Foreskin fibroblast (primary cell): ENCODE results near the genes GRIN2B, H2AJ, C12orf60, LMO3 and RERGL.

DNA sequence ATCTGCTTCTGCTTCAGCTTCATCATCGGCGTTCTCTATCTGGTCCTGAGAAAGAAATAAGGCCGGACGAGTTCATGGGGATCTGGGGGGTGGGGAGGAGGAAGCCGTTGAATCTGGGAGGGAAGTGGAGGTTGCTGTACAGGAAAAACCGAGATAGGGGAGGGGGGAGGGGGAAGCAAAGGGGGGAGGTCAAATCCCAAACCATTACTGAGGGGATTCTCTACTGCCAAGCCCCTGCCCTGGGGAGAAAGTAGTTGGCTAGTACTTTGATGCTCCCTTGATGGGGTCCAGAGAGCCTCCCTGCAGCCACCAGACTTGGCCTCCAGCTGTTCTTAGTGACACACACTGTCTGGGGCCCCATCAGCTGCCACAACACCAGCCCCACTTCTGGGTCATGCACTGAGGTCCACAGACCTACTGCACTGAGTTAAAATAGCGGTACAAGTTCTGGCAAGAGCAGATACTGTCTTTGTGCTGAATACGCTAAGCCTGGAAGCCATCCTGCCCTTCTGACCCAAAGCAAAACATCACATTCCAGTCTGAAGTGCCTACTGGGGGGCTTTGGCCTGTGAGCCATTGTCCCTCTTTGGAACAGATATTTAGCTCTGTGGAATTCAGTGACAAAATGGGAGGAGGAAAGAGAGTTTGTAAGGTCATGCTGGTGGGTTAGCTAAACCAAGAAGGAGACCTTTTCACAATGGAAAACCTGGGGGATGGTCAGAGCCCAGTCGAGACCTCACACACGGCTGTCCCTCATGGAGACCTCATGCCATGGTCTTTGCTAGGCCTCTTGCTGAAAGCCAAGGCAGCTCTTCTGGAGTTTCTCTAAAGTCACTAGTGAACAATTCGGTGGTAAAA lies 18.3 kb downstream of the EMP1 start:
- RRBS, result no CpG with 5 or more reads among the region's 11 CpGs

- RRBS, result 4% methylated on average over 17 of the region's 58 CpGs
These were observed at the start of gene GRIN2B for GRCh38 chr12:13981108-13982221. Gene GRIN2B, minus strand, starts transcription at chr12:13981602.

DNA sequence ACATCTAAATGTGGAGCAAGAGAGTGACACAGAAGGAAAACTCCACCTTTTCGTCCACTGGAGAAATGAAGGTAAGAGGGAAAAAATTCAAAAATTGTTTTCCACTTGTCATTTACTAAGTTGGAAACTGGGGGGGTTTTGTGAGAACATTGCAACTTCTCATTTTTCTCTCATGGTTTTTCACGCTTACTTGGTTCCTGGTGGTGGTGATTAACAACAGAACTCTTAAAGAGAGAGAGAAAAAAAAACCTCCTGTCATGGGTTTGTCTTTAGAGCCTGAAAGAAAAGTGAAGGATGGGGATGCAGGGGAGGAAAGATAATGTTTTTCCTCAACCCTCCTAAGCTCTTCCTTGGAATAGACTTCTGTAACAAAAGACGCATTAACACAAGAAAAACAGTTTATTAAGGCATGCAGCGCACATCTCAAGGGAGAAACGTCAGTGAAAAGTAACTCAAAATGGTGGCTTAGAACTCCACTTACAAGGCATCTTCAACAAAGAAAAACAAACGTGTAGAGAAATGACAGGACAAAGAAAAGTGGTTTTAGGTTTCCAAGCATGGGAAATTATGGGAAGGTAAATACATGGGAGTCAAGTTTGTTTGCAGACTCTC lies 81.9 kb upstream of the ATF7IP start:
- RRBS, result no CpG with 5 or more reads among the region's 6 CpGs

GRCh38 chr12:14403560-14404139 lies 38.2 kb downstream of the ATF7IP start:
- RRBS, result no CpG with 5 or more reads among the region's 1 CpG

DNA sequence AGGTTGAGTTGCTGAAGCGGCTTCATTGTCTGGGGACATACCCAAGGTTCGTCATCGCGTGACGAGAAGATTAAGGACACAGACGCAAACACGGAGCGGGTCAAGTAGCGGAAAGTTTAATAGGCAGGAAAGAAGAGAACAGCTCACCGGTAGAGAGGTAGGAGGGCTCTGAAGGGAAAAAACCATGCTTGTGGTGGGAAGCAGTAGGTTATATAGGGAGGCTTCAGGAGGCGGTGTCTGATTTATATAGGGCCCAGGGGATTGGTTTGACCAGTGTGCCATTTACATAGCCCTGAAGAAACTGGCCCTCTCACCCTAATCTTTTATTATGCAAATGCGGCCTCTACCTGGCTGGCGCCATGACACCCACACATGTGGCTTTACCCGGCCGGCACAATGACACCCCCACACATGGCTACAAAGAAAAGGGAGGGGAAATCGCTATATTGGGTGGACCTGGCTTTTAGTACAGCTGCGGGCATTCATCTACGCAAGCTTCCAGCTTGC lies 30.5 kb downstream of the GUCY2C start:
- RRBS, result no CpG with 5 or more reads among the region's 18 CpGs

GRCh38 chr12:14774099-14775074 lies at the start of gene H2AJ:
Gene H2AJ, plus strand, starts transcription at chr12:14774405.
- RRBS, result 2% methylated on average over 21 of the region's 80 CpGs

GRCh38 chr12:14803577-14803834 lies at the start of gene C12orf60:
Gene C12orf60, plus strand, starts transcription at chr12:14803670.
- RRBS, result no CpG with 5 or more reads among the region's 12 CpGs

DNA sequence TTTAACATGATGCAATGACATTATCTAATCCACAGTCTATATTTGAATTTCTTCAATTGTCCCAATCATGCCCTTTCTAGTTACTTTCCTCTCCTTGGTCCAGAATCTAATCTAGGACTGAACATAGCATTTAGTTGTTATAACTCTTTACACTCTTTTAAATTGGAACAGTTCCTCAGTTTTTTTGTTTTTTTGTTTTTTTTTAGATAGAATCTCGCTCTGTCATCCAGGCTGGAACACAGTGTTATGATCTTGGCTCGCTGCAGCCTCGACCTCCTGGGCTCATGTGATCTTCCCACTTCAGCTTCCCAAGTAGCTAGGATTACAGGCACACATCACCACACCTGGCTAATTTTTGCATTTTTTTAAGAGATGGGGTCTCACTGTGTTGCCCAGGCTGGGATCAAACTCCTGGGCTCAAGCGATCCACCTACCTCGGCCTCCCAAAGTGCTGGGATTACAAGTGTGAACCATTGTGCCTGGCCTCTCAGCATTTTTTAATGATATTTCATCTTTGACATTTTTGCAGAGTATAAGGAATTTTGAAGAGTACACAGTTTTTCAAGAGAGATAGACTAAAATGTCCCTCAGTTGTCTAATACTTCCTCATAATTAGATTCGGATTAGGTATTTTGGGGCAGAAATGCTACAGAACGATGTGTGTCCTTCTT lies 63.0 kb downstream of the RERG start:
- RRBS, result no CpG with 5 or more reads among the region's 7 CpGs

DNA sequence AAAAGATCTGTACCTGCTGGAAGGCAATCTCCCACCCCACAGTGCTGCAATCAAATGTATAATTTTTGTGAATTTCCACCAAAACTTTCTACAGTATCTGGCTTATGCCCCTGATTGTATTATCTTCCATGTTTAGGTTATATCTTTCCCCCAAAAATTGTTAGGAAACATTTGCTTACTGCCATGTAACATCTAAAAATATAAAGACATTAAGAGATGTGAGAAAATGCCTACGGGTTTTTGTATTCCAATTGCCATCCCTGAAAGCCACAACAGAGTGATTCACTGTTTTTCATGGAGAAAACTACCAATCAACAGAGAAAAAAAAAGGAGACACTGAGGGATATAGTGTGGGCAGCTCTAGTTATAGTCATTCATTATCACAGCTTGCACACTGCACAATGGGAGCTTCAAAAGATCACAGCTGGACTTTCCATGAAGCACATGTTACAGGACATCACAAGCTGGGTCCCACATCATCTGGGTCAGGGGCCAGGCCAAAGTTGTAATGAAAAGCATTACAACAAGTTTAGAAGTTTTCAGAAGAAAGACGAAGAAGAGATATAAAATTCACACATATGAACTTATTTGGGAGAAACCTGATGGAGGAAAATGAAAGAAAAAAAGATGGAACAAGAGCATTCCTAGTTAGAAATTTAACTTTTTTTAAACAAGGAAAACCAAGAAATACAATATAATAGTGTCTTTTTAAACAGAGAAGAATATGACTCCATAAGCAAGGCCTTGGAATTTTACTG lies 41.6 kb downstream of the RERG start:
- RRBS, result no CpG with 5 or more reads among the region's 2 CpGs

DNA sequence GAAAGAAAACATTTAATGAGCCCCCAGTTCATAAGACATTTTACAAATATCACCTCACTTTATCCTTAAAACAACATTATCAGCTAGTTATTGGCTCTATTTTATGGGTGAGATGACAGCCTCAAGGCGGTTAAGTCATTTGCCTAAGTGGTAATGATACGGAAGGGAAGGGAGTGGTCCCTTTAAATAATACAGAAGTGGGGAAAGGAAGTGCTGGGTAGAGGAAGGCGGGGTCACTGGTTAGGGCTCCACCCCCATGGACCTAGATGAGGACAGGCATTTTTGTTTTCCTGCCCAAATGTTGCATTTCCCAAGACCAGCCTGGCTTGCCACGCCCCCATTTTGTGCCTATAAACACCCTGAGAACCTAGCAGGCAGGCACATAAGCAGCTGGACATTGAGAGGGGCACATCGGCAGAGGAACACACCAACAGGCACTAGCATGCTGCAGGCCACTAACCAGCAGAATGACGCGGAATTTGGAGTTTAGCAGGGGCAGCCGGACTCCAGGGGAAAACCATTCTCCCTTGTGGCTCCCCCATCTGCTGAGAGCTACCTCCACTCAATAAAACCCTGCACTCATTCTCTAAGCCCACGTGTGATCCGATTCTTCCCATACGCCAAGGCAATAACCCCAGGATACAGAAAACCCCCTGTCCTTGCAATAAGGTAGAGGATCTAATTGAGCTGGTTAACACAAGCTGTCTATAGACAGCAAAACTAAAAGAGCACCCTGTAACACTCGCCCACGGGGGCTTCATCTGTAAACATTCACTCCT lies 100.8 kb downstream of the EPS8 start:
- RRBS, result no CpG with 5 or more reads among the region's 13 CpGs

- RRBS, result no CpG with 5 or more reads among the region's 8 CpGs
These were observed 76.2 kb downstream of the EPS8 start for GRCh38 chr12:15712816-15713549.

DNA sequence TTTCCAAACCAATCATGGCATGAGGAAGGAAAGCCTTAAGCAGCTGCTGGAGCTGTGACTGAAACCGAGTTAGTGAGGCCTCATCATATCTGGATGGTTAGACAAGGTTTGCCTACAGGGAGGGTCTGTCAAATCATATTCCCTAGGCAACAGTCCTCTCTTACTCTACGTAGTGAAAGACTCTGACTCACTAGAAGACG lies 29.9 kb upstream of the STRAP start:
- RRBS, result no CpG with 5 or more reads among the region's 3 CpGs

- RRBS, result no CpG with 5 or more reads among the region's 2 CpGs
These were observed 101.5 kb downstream of the SLC15A5 start for GRCh38 chr12:16175985-16176380.

DNA sequence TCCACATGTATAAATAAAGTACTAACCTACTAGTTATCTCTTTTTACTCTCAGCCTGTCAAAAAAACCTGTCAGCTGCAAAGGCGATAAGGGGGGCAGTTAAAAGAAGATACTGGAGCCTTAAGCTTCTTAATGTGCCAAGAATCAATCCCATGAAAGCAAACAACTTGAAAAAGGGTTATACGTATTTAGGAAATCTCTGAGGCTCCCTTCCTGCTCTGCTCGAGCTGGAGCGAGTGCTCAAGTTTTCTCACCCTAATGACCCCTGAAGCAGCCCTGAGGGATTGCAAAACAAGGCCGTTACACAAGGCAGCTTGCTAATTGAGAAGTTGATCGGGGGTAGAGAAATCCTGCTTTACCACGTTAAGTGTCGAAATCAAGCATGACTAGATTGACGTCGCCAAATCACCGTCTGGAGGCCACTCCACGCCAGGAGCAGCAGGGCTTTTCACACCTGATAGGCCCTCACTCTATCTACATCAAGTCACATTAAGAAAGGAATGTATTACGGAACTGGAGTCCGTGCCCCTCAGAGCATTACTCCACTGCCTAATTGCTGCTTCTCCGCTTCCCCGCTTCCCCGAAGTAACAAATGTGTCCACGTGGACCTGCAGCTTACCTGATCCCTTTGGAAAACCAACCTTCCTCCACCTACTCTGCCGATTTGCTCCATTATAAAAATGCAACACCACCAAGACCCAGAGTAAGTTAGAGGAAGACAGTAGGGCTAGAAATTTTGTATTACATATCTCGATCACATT lies 32.3 kb downstream of the LMO3 start:
- RRBS, result no CpG with 5 or more reads among the region's 20 CpGs

- RRBS, result 3% methylated on average over 2 of the region's 26 CpGs
These were observed at the start of gene LMO3 for GRCh38 chr12:16605611-16606209. Gene LMO3, minus strand, starts transcription at chr12:16606162.

DNA sequence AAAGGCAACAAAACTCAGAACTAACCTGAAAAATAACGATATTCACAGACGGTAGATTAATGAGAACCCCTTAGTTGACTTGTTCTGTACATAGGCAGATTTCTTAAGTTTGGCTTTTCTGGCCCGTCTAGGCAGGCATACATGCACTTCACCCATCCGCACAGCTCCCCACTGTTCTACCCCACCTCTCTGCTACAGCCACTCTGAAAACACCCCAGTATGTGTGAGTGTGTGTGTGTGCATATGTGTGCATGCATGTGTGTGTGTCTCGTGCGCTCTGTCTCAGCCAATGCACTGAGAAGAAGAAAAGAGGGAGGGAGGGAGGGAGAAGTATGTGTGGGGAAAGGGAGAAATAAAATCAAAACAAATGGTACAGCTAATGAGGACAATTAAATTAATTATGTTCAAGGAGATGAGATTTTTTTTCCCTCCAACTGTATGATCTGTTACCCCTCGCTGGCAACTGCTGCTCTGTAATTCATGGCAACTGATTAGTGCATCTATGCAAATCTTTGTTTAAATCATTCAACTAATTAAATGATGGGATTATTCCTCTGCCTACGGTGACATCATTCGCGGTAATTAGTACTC lies 2.0 kb upstream of the LMO3 start:
- RRBS, result no CpG with 5 or more reads among the region's 10 CpGs

DNA sequence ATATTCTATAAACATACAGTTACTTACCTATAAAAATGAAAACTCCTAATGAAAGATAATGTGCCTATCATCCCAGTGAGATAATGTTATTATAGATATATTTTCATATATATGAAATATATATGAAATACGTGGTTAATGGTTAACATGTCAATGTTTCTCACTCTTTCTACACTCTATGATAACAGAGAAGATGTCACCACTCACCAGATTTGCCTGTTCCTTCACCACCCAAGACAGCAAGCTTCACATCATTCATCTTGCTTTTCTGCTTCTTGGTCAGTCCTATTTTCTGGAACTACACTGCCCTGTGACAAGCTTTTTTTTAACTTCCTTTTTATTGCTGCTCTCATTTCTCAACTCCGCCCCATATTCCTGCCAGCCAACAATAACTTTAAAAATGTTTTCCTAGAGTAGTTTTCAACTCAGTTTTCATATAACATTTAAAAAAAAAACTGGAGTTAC lies at the start of gene RERGL:
Gene RERGL (minus strand): TSS at position 312 of the 465 bp plus-strand sequence.
- RRBS, result no CpG with 5 or more reads among the region's 2 CpGs

DNA sequence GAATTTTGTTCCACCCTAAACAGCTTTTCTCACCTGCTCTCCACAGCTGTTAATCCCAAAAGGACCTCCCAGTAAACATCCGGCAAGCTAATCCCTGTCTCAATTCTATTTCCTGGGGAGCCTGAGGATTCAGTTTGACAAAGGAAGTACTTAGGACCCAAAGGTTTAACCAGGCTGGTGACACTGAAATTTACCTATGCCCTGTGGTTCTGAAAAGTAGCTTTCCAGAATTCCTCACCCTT lies 15.0 kb downstream of the CAPZA3 start:
- RRBS, result no CpG with 5 or more reads among the region's 1 CpG

GRCh38 chr12:19039579-19039992 lies 89.9 kb upstream of the PLEKHA5 start:
- RRBS, result no CpG with 5 or more reads among the region's 5 CpGs